Measurements from ENCODE around the genes ALG1L2 and PIK3R4.

GRCh38 chr3:129423553-129424039, 4.8 kb downstream of the EFCAB12 start:
- PRO-cap, 6 experiments: no peak in any of the 6 experiments
- RAMPAGE, long total RNA, 2 experiments: no peak in any of the 2 experiments
- RRBS: no CpG with 5 or more reads among the region's 4 CpGs

DNA sequence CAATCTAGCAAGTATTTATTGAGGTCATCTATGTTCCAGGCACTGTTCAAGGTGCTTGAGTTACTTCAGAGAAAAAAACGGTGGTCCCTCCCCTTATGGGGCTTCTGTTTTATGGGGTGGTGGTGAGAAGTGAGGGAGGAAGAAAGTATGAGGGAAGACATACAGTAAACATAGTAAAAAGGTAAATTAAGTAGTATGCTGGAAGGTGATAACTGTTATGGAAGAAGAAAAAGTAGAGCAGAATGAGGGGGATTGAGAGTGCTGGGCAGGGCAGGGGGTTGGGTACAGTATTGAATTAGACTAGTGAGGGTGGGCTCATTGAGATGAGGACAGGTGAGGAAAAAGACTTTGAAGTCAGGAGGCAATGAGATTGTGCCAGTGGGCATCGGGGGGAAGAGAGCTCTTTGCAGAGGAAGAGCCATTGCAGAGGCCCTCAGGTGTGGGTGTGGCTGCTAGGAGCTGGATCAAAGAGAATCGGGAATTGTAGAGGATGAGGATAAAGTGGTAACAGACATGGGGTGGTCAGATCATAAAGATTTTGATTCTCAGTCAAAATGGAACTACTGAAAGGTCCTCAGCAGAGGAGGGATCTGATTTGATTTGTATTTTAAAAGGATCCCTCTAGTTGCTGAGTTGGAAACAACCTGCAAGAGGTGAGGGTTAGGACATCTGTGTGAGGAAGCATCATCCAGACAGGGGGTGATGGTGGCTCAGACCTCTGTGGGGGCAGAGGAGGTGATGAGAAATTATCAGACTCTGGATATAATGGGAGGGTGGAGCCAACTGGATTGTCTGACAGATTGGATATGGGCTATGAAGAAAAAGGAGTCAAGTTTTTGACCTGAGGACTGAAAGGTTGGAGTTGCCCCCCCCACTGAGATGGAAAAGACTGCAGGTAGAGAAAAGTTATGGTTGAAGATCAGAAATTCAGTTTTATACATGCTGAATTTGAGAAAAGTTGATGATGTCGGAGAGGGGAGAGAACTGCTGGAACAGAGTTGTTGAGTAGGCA, 12.4 kb downstream of the IFT122 start:
- PRO-cap, 6 experiments: no peak in any of the 6 experiments
- RAMPAGE, long total RNA, 2 experiments: no peak in any of the 2 experiments
- RRBS: no CpG with 5 or more reads among the region's 4 CpGs

GRCh38 chr3:129485668-129486423, 42.6 kb upstream of the RHO start:
- PRO-cap, 6 experiments: peak in 5 of 6 experiments; most common plus-strand start chr3:129486249 (in 4); most common minus-strand start chr3:129485765 (in 4)
- RAMPAGE, long total RNA, 2 experiments: no peak in any of the 2 experiments
- RRBS: no CpG with 5 or more reads among the region's 11 CpGs

- PRO-cap, 6 experiments: no peak in any of the 6 experiments
- RAMPAGE, long total RNA, 2 experiments: no peak in any of the 2 experiments
- RRBS: 69% methylated on average over 2 of the region's 22 CpGs
Measured at GRCh38 chr3:129577823-129578845, 28.3 kb downstream of the PLXND1 start.

DNA sequence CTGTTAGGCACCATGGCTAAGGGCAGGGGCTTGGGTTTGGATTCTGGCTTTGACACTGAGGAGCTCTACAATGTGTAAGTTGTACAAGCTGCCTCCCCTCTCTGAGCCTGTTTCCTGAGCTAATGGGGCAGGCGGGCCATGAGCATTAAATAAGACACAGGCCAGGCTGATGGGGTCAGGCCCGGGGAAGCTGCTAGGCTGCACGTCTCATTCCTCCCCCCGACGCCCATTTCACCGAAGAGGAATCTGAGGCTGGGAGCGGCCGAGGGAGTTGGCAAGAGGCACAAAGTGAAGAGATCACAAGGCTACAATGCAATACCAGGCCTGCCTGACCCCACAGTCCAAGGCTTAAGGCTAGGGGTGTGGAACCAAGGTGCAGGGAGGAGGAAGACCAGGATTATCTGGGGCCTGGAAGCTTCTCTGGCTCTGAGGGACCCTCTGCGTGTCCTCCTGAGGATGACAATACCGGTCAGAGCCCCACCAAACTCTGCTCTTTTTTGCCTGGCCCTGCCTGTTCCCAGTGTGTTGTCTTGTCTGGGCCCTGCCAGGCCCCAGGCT, 19.4 kb downstream of the PLXND1 start:
- PRO-cap, 6 experiments: no peak in any of the 6 experiments
- RAMPAGE, long total RNA, 2 experiments: no peak in any of the 2 experiments
- RRBS: no CpG with 5 or more reads among the region's 10 CpGs

DNA sequence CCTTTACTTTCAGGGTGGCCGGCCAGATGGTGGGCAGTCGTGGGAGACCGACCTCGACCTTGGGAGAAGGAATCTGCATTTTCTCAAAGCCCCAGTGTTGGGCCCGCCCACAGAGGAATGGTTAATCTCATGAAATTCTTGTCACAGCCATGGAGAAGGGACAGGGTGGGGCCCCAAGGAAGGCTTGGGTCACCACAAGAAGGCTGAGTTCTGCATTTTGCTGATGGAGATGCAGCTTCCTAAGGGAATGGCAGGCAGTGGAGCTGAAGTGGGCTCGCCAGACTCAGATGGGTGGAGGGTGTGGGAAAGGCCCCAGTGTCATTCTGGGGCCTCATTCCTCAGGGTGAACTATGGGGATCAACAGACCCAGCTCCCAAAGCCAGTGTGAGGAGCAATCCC, 2.8 kb downstream of the PLXND1 start:
- PRO-cap, 6 experiments: peak in 3 of 6 experiments; most common plus-strand start position 150 of the sequence (in 2); most common minus-strand start position 73 of the sequence (in 1)
- RAMPAGE, long total RNA, 2 experiments: no peak in any of the 2 experiments
- RRBS: no CpG with 5 or more reads among the region's 6 CpGs

DNA sequence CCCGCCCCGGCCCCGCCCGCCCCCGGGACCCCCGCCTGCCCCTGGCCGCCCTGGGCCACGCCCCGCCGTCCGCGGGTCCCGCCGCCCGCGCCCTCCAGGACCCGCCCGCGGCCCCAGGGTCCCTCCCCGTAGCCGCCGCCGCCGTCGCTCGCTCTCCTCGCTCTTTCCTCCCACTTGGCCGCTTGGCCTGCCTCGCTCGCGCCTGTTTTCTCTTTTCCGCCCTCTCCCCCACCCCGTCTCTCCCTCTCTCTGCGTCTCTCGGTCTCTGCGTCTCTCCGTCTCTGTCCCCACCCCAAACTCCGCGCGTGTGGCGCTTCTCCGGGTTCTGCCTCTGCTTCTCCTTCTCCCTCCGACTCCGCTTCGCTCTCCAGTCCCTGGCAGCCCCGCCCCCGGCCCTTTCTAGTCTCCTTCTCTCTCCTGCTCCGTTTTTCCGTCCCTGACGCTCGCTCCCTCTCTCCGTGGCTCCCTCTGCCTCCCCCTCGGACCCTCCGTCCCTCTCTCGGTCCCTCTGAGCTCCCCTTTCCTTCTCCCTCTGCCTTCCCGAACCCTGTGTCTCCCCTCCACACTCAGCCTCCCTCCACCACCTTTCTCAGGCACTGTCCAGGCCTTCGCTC, 492 bp upstream of the PLXND1 start:
- PRO-cap, 6 experiments: peak in 6 of 6 experiments; most common plus-strand start position 173 of the sequence (in 6); most common minus-strand start position 309 of the sequence (in 4)
- RAMPAGE, long total RNA, 2 experiments: no peak in any of the 2 experiments
- RRBS: 8% methylated on average over 8 of the region's 57 CpGs

GRCh38 chr3:129614748-129615400, 8.4 kb upstream of the PLXND1 start:
- PRO-cap, 6 experiments: peak in 6 of 6 experiments; most common plus-strand start chr3:129615086 (in 6); most common minus-strand start chr3:129614978 (in 6)
- RAMPAGE, long total RNA, 2 experiments: no peak in any of the 2 experiments
- RRBS: no CpG with 5 or more reads among the region's 7 CpGs

GRCh38 chr3:129623422-129624192, 17.1 kb upstream of the PLXND1 start:
- PRO-cap, 6 experiments: peak in 4 of 6 experiments; most common plus-strand start chr3:129623734 (in 3); most common minus-strand start chr3:129623667 (in 2)
- RAMPAGE, long total RNA, 2 experiments: no peak in any of the 2 experiments
- RRBS: 10% methylated on average over 10 of the region's 19 CpGs

- PRO-cap, 6 experiments: peak in 6 of 6 experiments; most common plus-strand start chr3:129626910 (in 4); most common minus-strand start chr3:129626735 (in 6)
- RAMPAGE, long total RNA, 2 experiments: no peak in any of the 2 experiments
- RRBS: 3% methylated on average over 17 of the region's 54 CpGs
Measured at GRCh38 chr3:129626369-129627388, 20.2 kb upstream of the PLXND1 start.

DNA sequence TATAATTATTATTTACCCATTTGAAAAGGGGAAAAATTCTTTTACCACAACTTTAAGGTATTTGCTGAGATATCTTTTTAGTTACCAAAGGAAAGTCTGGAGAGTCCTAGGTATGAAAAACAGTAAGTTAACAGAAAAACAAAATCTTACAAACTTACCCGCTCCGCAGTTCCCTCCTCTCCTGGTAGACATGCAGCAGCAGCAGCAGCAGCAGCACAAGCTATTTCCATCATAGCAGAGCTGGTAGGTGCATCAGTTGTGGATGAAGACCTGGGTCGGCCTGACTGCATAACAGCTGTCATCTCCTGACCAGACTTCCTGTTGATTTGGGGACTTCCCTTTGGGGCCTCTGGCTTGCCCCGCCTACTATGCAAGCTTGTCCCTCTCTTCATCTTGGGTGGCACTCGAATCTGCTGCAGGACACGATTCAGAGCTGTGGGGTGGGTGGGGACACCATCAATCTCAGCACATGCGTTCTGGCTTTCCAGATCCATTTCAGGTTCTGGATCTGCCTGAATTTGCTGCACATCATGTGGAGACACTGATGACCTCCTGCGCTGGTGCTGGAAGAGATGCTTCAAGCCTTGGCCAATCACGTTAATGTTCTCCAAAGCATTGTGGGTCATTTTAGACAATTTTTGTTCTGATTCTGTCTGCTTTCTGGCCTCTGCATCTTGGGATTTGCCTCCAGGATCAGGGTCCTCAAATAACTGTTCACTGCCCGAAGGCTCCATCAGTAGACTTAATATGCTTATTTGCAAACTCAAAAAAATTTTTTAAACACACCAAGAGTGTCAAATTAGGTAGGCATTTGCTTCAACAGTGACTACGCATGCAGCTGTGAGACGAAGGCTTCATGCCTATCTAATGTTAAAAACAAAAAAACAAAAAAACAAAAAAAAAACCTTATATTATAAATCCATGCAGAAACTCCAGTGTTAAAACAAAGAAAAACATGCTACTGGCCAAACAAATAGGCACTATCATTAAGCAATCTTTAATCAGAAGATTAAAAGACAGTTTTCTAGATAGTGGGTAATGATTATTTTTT, 65.5 kb downstream of the TMCC1 start:
- PRO-cap, 6 experiments: no peak in any of the 6 experiments
- RAMPAGE, long total RNA, 2 experiments: start-site peak on the minus strand in 1 of 2 experiments, centred at position 285 of the sequence, 28 reads per replicate
- RRBS: no CpG with 5 or more reads among the region's 12 CpGs

- PRO-cap, 6 experiments: no peak in any of the 6 experiments
- RAMPAGE, long total RNA, 2 experiments: no peak in any of the 2 experiments
- RRBS: no CpG with 5 or more reads among the region's 1 CpG
Measured at GRCh38 chr3:129878436-129879063, 15.0 kb downstream of the TMCC1 start.

- PRO-cap, 6 experiments: no peak in any of the 6 experiments
- RAMPAGE, long total RNA, 2 experiments: no peak in any of the 2 experiments
- RRBS: no CpG with 5 or more reads among the region's 7 CpGs
Measured at GRCh38 chr3:130081460-130082066, at the start of gene ALG1L2. TSS of gene ALG1L2 (plus strand) at chr3:130081831.

GRCh38 chr3:130111949-130112867, 30.6 kb downstream of the ALG1L2 start:
- PRO-cap, 6 experiments: peak in 6 of 6 experiments; most common plus-strand start chr3:130112187 (in 6); most common minus-strand start chr3:130112416 (in 2)
- RAMPAGE, long total RNA, 2 experiments: no peak in any of the 2 experiments
- RRBS: no CpG with 5 or more reads among the region's 61 CpGs

DNA sequence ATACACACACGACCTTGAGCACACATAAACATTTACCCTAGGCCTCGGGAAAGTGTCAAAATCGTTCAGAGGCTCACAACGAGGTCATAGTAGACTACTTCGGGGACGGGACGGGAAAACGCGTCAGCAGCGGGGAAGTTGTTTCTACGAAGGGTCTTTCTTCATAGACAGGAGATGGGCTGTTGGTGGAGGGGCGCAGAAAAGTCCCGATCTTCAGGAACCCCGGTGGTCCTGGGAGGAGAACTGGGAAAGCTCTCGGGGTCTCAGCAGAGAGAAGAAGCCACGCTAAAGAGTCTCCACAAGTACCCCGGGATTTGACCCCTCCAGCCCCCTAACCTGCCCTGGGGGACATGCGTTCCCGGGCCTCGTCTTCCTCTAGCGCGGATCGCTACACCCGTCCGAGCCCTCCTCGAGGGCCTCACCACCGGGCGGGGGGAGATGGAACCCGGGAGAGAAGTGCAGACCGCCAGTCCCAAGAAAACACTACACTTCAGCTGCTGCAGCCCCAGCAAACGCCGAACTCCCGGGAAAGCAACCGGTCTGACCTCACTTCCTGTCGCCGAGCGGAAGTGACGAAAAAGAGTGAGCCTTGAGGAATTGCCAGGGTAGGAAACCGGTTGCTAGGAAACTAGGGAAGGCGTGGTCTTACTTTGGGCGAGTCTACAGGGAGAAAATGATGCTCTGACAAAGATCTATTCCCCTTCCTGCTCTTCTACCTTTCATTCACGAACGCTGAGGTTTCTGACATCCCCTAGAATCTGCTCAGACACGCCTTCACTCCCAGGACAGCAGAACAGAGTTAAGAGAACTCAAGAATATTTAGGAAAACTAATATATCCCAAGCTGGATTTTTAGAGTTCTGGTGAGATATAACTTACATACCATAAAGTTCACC, at the start of gene PIK3R4:
Gene PIK3R4 (minus strand): TSS at position 548 of the 895 bp plus-strand sequence.
- PRO-cap, 6 experiments: peak in 6 of 6 experiments; most common plus-strand start position 648 of the sequence (in 5); most common minus-strand start position 542 of the sequence (in 6)
- RAMPAGE, long total RNA, 2 experiments: no peak in any of the 2 experiments
- RRBS: 2% methylated on average over 24 of the region's 44 CpGs

DNA sequence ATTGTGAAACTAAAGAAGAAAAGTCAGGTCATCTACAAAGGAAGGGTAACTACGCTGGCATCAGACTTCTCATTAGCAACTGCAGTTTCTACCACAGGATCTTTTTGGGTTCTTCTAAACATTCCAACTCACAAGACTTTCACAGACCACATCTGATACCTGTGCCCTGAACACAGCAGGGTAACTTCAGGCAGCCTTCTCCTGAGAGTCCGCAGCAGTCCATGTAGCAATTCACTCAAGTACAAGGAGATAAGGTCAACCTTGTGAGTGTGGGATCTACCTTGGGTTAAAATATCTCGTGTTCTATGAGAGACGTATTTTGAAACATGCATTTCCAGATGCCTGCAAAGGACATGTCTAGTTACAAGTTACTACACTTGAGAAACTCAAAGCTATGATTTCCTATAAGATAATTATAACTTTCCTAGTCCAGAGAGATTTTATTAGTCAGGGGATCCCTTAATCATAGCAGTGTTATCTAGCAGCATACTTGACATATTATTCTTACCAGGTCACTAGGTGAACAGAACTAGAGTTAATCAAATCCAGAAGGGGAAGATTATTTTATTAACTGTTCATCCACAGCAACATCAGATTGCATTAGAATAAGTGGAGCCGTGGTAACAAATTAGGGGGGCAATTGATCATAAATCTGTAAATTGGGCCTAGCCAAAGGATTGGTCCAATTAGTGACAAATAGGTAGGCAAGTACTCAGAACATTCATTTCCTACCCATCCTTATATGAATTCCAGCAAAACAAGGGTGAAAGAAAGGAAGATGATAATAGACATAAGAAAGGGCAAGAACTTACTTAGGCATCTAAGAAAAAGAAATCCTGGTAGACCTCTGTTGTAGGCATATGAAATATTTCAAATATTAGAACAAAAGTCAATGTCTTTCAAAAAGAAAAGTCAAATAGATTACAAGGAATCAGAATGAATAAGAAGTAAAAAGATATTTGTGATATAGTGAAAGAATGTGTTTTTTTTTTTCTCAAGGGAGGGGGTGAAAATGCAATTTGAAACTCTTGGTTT, 66.2 kb downstream of the ASTE1 start:
- PRO-cap, 6 experiments: no peak in any of the 6 experiments
- RAMPAGE, long total RNA, 2 experiments: no peak in any of the 2 experiments
- RRBS: no CpG with 5 or more reads among the region's 5 CpGs

DNA sequence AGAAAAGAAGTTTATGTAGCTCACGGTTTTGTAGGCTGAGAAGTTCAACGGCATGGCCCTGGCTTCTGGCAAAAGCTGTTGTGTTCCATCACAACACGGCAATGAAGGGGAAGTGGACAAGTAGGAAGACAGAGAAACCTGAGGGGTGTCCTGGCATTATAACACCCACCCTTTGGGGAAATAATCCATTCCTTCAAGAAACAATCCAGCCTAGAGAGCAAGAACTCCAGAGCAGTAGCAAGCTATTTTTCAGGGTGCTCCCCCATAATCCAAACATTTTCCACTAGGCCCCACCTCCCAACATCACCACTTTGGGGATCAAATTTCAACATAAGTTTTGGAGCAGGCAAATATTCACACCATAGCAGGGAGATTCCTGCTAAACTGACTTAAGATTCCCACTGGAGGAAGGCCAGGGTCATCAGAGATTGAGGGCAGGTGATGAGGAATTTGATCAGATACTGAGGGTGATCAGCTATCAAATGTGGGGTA, 30.4 kb upstream of the NUDT16 start:
- PRO-cap, 6 experiments: no peak in any of the 6 experiments
- RAMPAGE, long total RNA, 2 experiments: no peak in any of the 2 experiments
- RRBS: no CpG with 5 or more reads among the region's 3 CpGs

- PRO-cap, 6 experiments: peak in 1 of 6 experiments; most common minus-strand start chr3:131804612 (in 1)
- RAMPAGE, long total RNA, 2 experiments: start-site peak on the minus strand in 2 of 2 experiments, at chr3:131804581-131804660 at its widest, 57 to 236 reads per replicate
- RRBS: no CpG with 5 or more reads among the region's 4 CpGs
Measured at GRCh38 chr3:131804333-131804756, 230.5 kb downstream of the CPNE4 start.

GRCh38 chr3:132659322-132659633, 331 bp downstream of the ACAD11 start:
- PRO-cap, 6 experiments: peak in 4 of 6 experiments; most common plus-strand start chr3:132659481 (in 2); most common minus-strand start chr3:132659419 (in 1)
- RAMPAGE, long total RNA, 2 experiments: no peak in any of the 2 experiments
- RRBS: no CpG with 5 or more reads among the region's 9 CpGs

DNA sequence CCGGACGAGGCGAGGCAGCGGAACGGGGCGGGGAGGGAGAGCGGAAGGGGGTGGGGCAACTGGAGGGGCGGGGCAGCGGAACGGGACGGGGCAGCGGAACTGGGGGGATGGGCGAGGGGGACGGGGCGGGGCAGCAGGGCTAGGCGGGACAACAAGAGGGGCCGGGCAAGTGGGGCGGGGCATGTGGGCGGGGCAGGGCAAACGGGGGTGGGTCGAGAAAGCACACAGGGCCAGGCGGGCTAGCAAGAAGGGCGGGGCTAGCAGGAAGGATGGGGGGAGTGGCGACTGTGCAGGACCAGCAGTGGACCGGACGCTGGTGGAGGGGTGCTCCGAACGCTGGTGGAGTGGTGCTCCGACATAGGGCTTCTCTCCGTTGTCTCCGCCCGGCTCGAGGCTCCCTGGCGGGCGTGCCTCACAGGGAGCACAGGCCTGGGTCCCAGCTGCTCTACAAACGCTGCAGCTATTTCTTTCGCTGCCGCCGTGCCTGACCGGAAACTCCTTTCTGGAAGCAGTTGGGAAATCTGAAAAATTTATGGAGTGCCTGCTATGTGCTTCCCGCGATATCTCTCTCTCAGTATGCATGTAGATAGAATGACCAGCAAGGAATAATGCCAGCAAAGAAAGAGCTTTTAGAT, 600 bp upstream of the NPHP3 start:
- PRO-cap, 6 experiments: peak in 6 of 6 experiments; most common plus-strand start position 301 of the sequence (in 6); most common minus-strand start position 504 of the sequence (in 6)
- RAMPAGE, long total RNA, 2 experiments: no peak in any of the 2 experiments
- RRBS: 2% methylated on average over 15 of the region's 42 CpGs

Measured in heart left ventricle (tissue), 7 donors.